Fallopian tube (tissue), 1 donor: ENCODE measurements around the gene TRPV2.

GRCh38 chr17:12811906-12812503 is 22.7 kb downstream of the ARHGAP44 start:
- PRO-cap: no peak

DNA sequence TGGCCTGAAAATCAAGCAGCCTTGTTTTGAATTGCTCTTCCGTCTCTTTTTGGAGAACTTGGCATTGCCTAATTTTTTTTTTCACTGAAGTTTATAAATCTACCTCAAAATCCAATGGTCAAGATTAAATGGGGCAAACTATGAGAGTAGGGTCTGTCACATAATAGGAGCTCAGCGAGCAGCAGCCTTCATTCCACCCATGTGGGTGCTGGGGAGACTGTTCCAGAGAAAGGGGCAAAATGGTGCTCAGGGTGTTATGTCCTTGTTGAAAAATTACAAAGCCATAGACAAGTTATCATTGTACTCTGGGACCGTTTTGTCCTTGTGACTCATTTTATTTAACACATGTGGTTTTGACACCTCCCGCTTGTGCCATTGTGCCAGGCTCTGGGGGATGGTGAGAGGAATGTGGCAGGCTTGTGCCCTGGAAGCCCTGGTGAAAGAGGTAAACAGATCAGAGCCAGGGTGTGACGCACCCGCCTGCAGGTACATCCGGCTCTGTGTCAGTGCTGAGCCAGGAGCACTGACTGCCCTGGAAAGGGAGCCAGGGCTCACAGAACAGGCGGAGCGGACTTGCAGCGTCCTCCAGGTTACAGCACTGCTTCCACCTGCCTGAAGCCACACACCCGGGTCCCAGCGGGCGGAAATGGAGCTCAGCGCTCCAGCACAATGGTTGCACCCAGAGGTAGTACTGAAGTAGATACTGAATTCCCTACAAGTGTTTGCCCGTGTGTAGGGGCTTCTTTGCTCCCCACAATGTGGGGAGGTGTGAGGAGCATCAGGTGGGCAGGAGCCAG is 30.8 kb downstream of the CDRT15 start:
- PRO-cap: no peak

GRCh38 chr17:14332291-14332865 is 31.5 kb downstream of the HS3ST3B1 start:
- PRO-cap: no peak

- PRO-cap: no peak
Measured at GRCh38 chr17:14428174-14428580, 127.3 kb downstream of the HS3ST3B1 start.

- PRO-cap: no peak
Measured at GRCh38 chr17:14834436-14834898, 430.7 kb downstream of the PMP22 start.

GRCh38 chr17:15077316-15077515 is 187.9 kb downstream of the PMP22 start:
- PRO-cap: no peak

- PRO-cap: no peak
Measured at GRCh38 chr17:15113112-15113504, 152.0 kb downstream of the PMP22 start.

- PRO-cap: no peak
Measured at GRCh38 chr17:15404659-15405030, 62.8 kb downstream of the CDRT4 start.

DNA sequence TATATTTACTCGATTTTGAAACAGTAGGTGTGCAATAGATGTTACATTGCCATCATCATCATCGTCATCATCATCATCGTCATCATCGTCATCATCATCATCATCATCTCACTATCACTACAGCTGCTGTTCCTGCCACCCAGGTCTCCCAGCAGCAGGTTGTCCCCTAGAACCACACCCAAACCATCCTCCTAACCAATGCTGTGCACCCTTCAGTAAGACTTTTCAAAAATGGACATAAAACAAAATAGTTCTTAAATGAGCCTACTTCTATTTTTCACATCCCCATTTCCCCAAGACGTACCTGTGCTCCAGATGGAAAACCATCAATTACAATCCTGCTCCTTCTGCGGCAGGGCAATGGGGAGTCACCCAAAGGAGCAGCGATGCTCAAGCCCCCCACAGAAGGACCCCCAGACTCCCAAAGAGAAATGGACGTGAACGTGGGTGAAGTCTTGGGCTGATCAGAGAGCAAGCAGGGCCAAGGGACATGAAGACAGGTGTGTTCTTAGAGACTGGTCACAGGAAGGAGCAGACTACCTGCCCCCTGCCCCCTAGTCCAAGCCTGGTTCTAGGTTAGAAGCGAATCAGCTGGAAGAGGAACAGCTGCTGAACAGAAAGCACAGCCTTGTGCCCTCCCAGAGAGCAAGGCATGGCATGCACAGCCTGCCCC is 25.0 kb upstream of the CDRT4 start:
- PRO-cap: no peak

GRCh38 chr17:15913769-15914147 is 31.2 kb upstream of the ADORA2B start:
- PRO-cap: no peak

- PRO-cap: no peak
Measured at GRCh38 chr17:15914258-15915309, 30.3 kb upstream of the ADORA2B start.

DNA sequence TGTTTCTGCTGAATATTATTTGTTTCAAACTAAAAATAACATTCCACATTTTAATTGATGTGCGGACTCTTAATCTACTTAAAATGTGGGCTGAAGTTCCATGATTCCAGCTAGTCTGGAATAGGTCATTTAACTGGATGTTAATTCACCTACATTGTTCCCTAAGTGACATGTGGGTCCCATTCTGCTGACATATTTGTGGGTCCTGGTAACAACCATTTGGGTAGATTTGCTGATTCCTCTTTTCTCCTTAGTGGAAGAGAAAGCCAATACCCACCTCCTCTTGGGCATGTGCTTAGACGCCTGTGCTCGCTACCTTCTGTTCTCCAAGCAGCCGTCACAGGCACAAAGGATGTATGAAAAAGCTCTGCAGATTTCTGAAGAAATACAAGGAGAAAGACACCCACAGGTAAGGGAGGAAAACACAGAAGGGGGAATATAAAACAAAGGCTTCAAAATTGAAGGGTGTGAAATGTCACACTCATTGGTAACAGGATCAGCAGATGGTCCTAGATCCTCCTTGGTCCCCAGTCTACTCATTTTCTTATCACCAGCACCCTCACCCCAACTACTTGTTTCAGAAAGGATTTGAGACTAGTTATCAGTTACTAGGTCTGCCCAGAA is 25.3 kb downstream of the TTC19 start:
- PRO-cap: no peak

DNA sequence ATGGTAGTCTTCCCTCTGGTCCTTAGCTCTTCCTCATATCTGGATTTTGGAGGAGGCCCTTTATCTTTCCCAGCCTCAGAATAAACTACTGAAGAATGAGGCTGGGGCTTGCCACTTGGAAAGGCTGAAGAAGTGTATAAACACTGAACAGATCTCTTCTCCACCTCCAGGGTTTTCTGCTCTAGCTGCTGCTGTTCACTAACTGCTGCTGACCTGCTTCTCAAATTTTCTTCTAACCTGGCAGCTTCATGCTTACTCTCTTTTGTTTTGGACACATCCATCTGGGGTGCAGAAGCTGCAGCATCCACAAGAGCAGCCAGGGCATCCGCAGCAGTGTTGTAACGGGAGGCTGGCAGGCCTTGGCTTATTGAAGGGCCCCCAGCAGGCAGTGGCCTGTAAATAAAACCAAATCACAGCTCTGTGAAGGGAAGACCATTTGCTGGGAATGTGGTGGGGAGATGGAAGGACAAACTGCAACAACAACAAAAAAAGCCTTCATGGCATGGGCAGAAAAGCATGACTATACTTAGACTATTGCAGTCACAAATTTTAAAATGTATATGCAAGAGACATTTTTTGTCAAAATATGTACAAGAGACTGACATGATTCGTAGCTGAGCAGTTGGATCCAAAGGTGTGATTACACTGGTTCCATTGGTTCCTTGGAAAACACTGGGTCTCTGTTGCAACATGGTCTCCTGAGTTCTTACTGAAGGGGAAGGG is 62.0 kb downstream of the TTC19 start:
- PRO-cap: no peak

- PRO-cap: no peak
Measured at GRCh38 chr17:16064343-16064674, 64.7 kb downstream of the TTC19 start.

GRCh38 chr17:16115613-16116051 is 99.7 kb downstream of the NCOR1 start:
- PRO-cap: no peak

- PRO-cap: no peak
Measured at GRCh38 chr17:16374123-16374634, 6.7 kb upstream of the UBB start.

DNA sequence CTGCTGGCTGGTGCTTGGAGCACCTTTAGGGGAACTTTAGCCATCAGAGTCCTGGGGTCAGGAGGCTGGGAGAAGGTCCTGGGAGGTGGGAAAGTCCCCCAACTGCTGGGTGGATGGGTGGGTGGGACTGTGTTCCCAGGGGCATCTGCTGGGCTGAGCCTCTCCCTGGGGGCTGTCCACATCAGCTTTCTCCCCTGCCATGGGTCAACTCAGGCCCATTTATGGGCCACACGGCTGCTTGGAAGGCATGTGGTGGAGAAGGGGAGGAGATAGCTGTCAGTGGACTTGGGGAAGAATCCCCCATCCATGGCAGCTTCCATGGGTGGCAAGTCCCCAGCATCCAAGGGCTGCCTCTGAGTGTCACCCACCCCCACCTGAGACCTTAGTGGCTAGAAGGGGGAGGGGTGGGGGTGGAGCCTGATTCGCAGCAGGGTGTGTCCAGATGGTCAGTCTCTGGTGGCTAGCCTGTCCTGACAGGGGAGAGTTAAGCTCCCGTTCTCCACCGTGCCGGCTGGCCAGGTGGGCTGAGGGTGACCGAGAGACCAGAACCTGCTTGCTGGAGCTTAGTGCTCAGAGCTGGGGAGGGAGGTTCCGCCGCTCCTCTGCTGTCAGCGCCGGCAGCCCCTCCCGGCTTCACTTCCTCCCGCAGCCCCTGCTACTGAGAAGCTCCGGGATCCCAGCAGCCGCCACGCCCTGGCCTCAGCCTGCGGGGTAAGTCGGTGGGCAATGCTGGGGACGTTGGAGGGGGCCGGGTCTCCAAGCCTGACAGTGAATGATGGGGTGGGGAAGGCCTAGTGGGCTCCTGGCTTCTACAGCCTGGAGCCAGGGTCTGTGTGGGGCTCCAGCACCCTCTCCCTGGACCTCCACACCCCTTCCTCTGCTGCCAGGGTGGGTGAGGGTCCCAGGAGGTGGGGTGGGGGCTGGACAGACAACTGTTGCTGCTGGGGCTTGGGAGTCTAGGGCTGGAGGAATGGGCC is at the start of gene TRPV2:
Gene TRPV2, plus strand, starts transcription at position 449 of the 977 bp plus-strand sequence.
- PRO-cap: unidirectional peak, plus-strand start at position 420 of the sequence; unidirectional peak, plus-strand start at position 661 of the sequence

DNA sequence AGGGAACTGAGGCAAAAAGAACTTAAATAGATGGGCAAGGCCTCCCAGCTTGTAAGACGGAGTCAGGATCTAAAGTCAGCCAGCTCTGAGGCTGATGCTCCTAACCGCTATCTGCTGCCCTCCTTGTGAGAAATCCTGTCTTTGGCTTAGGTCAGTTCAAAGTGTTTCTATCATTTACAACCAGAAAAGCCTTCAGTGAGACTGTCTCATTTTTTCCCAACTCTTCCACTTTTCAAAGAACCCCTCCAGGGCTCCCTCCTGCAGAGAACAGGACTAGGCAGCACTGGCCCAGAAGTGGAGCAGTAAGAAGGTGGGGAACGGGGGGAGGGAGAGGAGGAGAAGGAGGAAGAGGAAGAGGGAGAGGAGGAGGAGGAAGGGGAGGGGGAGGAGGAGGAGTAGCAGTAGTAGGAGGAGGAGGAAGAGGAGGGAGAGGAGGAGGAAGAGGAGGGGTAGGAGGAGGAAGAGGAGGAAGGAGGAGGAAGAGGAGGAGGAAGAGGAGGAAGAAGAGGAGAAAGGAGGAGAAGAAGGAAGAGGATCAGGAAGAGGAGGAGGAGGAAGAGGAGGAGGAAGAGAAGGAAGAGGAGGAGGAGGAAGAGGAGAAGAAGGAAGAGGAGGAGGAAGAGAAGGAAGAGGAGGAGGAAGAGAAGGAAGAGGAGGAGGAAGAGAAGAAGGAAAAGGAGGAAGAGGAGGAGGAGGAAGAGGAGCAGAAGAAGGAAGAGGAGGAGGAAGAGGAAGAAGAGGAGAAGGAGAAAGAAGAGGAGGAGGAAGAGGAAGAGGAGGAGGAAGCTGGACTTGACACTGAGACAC is 36.1 kb downstream of the LRRC75A start:
- PRO-cap: no peak

GRCh38 chr17:16465959-16466836 is 25.8 kb downstream of the LRRC75A start:
- PRO-cap: no peak

DNA sequence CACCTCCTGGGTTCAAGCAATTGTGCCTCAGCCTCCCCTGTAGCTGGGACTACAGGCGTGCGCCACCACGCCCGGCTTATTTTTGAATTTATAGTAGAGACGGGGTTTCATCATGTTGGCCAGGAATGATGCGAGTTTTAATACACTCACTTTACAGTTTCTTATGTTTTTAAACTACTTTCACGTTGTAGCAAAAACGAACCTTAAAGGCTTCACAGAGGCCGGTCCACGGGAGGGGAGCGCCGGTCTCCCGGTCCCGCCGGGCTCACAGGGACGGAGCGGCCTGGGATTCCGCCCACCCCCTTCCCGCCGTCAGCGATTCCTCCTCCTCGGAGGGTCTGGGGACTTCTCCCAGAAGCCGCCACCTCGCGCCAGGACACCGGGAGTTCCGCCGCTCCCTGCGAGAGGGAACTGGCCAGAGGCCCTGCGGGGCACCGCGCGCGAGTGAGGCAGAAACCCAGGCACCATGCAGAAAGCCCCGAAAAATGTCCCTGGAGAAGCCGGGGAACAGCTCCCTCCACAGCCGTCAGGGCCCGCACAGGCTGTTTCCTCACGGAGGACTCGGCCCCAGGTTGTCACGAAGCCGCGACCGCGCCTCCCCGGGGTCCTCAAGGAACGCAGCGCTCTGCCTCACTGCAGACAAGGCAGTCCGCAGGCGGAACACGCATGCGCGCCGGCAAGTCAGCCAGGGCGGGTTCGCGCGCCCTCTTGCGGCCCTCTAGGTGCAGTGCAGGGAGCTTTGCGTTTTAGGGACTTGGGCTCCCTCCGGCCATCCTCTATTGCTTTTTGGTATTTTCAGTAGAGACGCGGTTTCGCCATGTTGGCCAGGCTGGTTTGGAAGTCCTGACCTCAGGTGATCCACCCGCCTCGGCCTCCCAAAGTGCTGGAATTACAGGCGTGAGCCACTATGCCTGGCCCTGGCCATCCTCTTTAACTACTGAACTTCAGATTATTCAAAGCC is 20.1 kb upstream of the ZNF287 start:
- PRO-cap: unidirectional peak, minus-strand start at position 635 of the sequence